CD14-positive monocyte (primary cell): ENCODE data around the gene SDS.

DNA sequence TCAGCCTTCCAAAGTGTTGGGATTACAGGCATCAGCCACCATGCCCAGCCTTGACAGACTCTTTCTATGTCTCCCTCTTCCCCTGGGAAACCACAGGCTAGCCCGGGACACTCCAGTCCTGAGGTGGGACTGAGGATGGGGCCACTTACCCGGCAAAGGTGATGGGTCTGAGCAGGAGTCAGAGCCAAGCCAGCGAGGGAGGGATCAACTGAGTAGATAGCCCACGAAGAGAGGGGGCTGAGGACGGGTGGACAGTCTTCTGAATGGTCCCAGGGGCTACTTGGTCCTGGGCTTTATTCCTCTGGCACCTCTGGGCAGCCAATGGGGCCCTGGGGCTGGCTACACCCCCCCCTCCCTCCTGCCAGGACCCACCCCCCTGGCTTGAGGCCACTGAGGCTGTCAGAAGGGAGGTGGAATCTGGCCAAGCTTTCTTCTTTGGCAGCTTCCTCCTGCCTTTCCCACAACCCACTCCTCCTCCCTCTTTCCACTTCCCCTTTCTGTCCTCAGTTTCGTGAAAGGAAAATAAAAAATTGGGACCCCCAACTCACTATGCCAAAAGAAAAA, at the start of gene SDS:
TSS of gene SDS (minus strand) at position 269 of the 564 bp plus-strand sequence.
- CAGE, long polyA plus RNA: no peak

- CAGE, long polyA plus RNA: no peak
Measured at GRCh38 chr12:113408736-113409328, 5.1 kb upstream of the SDS start.

GRCh38 chr12:113853358-113853962, 112.7 kb downstream of the RBM19 start:
- CAGE, long polyA plus RNA: no peak

DNA sequence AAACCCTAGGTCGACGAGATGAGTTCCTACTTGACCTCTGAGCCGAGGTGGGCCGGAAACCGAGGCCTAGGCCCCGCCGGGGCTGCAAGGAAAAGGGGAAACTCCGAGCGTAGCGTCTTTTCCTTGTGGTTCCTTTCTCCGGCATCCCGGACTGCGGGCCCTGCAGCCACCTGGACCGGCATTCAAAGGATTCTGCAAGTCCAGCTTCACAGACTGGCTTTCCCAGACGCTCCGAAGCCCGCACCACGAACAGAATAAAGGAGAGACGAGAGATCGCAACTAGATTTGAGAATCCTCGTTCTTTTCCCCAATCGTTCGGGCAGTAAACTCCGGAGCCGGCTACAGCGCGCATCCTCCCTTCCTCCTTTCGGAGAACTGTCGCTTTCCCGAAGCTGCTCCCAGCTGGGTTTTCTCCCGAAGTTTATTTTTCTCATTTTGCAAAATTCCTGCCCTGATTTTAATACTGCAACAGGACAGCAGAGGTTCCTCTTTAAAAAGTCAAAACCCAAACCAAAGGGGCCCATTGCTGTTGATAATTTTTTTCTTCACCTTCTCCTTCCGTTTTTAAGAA, 3.6 kb upstream of the TBX5 start:
- CAGE, long polyA plus RNA: no peak

GRCh38 chr12:114480254-114480713, 74.3 kb upstream of the TBX5 start:
- CAGE, long polyA plus RNA: no peak

DNA sequence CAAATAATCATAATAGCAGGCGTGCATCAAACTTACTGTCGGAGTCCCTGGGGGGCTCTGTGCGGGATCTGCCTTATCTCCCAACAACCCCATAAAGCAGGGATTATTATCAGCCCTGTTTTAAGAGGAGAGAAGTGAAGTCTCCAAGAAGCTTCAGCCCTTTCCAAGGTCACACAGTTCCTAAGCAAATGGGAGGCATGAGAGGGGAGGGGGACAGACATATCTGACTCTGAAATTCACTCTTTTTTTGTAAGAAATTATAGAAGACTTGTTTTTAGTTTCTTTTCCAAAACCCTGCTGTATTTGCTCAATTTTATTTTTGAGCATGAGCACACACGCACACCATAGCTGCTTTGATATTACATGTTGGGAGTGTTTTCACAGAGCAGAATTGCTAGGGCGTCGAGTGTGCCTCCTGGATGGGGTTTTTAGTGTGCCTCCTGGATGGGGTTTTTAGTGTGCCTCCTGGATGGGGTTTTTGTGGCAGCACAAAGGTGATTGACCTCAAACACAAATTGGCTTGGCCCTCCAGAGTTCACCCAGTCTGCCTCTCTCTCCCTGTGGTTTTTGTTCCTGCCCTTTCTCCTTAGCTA, 27.3 kb downstream of the TBX3 start:
- CAGE, long polyA plus RNA: no peak

DNA sequence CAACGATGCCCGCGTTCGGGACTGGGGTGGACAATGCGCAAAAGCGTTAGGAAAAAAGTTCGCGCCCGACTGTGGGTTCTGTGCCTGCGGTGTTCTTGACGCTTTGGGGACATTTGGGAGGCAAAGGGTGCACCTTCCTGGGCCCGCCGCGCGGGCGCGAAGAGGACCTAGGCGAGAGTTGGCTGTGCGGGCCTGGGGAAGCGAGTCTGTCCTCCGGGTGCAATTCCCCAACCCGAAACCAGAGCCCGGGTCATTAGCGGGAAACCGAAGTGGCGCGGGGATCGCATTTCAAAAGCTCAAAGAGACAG, 19.1 kb downstream of the TBX3 start:
- CAGE, long polyA plus RNA: no peak

DNA sequence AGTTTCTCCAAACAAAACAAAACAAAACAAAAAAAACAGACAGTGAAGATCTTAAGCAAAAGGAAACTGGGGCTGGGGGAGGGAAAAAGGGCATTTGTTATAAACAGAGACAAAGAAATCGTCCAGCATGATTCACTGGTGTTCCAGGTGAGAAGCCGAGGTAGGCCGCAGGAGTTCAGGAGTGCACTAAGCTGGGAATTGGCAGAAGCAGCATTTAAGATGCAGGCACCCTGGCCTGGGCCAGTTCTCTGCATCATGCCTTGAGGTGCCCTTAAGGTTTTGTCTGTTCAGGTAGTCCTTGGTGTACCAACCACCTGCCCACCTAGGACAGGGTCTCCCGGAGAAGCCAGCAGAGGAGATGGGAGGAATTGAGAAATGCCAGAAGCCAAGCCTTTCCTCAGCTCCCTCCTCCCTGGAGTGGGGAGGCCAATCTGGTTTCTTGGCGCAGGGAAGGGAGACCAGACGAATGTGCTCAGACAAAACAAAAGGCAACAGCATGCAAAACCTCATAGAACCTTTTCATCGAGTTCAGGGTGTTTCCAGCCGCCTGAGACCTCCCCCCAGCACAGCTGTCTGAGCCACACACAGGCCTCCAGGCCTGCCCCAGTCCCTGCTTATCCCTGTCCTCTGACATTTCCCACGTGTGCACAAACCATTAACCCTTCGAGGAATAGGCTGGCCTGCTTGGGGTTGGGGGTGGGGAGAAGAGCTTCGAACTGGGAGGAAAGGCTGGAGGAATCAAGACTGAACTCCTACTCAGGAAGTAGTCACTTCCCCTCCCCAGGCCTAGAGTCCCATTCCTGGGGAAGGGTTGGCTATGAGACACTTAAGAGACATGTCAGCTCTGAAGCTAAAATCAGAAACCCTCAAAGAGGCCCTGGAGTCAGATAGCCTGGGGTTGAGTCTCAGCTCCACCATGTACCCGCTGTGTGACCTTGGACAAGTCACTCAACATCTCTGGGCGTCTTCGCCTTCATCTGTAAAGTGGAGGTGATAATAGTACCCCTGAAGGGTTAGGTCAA, 10.8 kb downstream of the TBX3 start:
- CAGE, long polyA plus RNA: no peak

DNA sequence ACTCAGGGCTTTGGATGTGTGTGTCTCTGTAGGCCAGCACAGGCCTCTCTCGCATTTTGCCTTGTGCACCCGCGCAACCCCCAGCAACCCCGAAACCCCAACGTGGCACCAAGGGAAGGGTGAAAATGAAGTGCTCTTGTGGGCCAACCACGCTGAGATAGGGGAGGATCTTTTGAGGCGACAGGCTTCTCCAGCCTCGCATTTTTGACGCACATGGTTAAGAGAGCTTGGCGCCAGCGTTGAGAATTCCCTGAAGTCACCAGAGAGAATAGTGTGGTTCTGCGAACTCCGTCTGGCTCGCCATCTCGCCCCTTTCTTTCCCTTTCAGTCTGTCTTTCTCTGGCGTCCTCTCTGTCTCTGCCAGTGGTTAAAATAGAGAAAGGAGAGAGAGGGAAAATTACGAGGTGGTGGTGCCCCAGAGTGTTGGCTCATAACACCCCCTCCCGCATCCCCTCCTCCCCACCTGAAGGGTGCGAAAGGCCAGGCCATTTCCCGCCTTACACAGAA, 1.9 kb upstream of the TBX3 start:
- CAGE, long polyA plus RNA: no peak

DNA sequence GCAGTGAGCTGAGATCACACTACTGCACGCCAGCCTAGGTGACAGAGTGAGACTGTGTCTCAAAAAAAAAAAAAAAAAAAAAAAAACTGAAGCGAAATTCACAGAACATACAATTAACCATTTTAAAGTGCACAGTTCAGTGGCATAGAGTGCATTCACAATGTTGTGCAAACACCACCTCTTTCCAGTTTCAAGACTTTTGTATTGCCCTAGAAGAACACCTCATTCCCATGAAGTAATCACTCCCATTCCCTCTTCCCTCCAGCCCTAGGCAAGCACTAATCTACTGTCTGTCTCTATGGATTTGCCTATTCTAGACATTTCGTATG, 120.2 kb upstream of the TBX3 start:
- CAGE, long polyA plus RNA: no peak

- CAGE, long polyA plus RNA: no peak
Measured at GRCh38 chr12:115353845-115354421, 670.0 kb upstream of the TBX3 start.

DNA sequence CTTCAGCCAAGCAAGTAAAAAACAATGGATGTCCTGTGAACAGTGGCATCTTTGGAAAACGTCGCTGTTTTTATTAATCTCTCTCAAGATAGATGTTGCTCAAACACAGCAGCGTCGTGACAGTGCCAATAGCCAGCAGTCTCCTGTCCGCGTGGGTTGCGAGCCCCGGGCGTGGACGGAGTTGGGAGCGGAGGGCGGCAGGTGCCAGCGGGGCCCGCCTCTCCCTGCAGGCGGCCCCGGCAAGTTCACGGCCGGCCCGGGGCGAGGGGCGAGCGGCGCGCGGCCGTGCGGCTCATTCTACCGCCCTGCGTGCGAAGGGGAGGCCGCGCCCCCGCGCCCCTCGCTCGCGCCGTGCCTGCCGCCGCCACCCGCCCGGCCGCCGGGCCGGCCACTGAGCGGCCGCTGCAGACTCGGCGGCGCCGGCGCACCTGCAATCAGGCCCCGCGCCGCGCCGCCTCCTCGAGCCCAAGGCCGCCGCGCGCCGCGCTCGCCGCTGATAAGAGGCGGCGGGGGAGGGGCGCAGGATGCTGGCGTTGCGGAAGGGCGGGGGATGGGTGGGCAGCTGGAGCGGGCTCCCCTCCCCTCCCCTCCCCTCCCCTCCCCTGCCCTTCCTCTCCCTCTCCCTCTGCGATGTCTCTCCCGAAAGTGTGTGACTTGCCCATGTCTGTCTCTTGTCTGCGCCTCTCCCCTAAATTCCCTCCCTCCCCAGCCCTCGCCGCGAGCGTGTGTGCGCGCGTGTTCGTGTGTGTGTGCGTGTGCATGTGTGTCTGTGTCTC, 767.9 kb upstream of the TBX3 start:
- CAGE, long polyA plus RNA: no peak

- CAGE, long polyA plus RNA: no peak
Measured at GRCh38 chr12:115867761-115868304, 409.7 kb downstream of the MED13L start.

DNA sequence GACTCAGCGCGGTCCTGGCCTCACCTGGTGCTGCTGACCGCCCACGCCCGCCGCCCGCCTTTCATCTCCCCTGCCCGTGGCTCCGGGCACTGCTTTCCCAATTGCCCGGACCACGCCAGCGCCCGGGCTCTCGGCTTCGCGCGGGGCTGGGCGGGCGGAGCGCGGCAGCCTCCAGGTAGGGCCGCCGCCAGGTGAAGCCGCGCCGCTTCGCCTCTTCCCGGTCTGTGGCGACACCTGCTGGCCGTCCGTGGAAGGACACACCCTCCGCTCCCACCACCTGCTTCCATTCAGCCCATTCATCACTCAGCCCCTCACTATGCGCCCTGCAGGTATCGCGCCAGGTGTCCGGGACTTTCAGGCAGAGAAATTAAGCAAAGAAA, 360.4 kb downstream of the MED13L start:
- CAGE, long polyA plus RNA: no peak

DNA sequence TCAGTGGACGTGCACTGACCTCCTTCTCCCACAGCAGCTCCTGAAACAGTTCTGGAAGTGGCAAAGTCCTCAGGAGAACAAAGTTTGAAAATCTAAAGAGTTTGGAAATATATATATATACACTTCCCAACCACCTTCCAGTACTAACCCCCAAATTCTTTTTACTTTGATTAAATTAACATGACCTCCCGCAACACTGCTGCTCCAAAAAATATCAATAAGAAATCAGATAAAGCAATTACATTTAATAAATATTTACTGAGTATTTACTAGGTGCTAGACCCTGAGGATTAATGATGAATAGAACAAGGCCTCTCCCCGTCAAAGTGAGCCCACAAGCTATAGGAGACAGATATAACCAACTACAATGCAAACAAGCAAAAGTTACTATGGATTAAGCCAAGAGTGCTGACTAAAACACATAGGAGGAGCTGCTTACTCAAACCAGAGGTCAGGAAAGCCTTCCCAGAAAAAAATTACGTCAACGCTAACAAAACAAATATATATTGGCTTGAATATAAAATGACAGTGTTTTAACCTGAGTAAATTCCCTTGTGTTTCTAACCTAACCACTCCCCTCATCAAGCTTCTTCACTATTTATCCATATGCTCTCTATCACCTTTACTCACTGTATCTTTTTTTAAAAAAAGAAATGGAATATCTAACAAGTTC, 116.1 kb downstream of the MED13L start:
- CAGE, long polyA plus RNA: start-site peak on the minus strand centred at position 567 of the sequence, 21 bp wide, 25 and 12 reads in 2 replicates

DNA sequence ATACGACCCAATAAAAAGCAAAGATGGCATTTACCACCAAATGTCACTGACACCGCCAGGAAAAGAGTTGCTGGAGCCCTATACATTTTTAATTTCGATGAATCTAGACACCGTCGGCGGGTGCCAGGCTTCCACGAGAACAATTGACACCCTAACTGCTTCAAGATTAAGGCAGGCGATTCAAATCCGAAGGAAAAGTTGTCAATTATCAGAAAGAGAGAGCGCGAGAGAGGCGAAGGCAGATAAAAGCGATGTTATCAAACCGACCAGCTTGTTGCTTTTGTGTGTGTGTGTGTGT, 1.5 kb downstream of the MED13L start:
- CAGE, long polyA plus RNA: no peak

GRCh38 chr12:116360927-116361215, 83.4 kb upstream of the MED13L start:
- CAGE, long polyA plus RNA: no peak

DNA sequence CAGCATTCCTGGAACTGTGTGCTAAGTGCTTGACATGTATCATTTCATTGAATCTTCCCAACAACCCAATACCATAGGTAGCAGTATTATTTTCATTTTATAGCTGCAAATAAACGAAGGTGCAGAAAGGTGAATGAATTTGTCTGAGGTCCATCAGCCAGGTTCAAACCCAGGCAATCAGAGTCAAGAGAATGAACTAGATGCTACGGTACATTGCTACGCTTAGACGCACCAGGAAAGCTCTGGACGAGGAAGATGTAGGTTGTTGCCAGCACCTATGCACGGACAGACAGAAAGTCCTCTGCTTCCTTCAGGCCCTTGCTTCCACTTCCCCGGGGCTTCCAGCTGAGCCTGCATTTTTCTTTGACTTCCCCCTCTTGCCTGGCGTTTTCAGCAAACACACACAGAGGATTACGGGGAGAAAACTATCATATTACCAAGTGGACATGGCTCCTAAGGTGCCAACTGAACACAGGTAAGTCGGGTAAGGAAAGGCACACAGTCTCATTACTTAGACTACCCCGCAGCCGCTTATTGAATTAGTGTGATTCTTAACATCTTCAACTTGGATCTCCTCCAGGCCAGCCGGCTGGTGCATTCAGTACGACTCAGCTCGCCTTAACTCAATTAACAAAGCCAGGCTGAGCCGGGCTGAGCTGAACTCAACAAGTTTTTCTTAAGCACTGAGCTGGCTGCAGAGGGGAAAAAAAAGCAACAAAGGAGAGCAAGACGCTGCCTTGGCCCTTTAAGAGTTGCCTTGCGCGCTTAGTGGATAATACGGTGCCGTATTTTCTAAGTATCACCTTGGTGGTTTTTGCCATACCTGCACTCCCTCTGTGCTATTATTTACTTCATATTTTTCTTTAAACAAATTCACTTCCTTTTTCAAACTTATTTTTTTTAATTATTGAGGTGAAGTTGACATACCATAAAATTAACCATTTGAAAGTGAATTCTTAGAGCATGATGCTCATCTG, 19.2 kb upstream of the MAP1LC3B2 start:
- CAGE, long polyA plus RNA: no peak

GRCh38 chr12:116591911-116593176, 33.2 kb downstream of the MAP1LC3B2 start:
- CAGE, long polyA plus RNA: no peak

DNA sequence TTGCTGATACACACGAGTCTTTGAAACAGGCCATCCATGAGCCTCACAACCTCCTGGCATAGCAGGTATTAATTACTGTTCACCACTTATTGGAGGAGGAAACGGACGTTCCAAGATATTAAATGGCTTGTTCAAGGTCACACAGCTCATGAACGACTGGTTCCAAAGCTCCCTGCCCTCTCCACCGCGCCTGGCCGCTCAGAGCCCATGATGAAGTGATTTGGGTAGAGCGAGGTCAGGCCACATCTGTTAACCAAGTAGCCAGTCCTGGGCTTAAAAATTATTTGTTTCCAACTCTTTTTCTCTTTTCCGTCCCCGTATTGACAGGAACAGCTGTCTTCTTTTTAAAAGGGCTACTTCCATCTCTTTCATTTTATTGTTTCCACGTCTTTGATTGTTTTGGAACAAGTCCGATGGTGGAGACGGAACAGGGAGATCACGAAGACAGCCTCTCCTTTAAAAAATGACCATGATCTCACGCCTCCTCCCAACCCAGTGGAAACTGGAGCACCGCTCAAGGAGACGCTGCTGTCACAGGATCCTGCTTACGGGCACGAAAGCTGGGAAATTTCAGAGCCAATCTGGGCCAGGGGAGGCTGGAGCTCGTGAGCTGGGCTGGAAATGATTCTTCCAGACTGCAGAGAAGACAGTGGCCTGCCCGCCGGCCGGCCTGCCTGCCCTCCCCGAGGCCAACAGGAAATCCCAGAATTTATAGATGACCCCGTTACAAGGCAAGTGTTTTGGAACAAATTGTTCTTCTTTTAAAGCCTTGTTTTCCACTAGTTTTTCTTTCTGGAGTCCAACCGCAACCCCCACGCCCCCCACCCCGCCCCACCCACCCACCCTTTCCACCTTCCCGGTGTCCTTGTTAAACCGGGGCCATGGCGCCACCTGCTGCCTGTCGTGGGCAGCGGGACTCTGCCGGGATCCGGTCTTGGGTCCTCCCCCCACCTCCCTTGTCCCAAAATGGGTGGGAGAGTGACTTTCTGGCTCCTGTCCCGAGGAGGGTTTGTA, 40.1 kb downstream of the MAP1LC3B2 start:
- CAGE, long polyA plus RNA: no peak